Cardiac ventricle fibroblast (primary cell): Measurements from ENCODE around the gene NECTIN1.

GRCh38 chr11:119699001-119699843 lies 29.8 kb downstream of the NECTIN1 start:
- RAMPAGE, long total RNA, result no peak

- RAMPAGE, long total RNA, result no peak
These were observed at the start of gene NECTIN1 for GRCh38 chr11:119729075-119729684. NECTIN1 (minus strand) TSS chr11:119729200.

- RAMPAGE, long total RNA, result no peak
These were observed 10.8 kb upstream of the NECTIN1 start for GRCh38 chr11:119739843-119740125.

GRCh38 chr11:119752865-119753413 lies 23.9 kb upstream of the NECTIN1 start:
- RAMPAGE, long total RNA, result no peak

DNA sequence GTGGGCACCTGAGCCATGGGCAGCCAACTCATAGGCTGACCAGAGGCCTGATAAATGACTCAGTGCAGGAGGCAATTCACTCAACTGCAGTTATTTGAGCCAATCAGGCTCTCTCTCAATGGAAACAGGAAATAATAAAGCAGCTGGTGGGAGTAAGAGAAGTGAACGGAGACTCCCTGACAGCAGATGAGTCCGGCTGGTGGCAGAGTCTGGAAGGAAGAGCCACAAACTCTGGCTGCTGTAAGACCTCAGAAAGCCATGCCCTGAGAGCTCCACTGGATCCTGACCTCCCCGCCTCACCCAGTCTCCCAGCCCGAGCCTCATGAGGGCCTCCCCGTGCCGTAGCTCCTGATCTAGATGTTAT lies 69.8 kb downstream of the TRIM29 start:
- RAMPAGE, long total RNA, result no peak

- RAMPAGE, long total RNA, result no peak
These were observed 46.1 kb downstream of the TRIM29 start for GRCh38 chr11:120091737-120092287.

GRCh38 chr11:120120620-120121083 lies 17.3 kb downstream of the TRIM29 start:
- RAMPAGE, long total RNA, result no peak

DNA sequence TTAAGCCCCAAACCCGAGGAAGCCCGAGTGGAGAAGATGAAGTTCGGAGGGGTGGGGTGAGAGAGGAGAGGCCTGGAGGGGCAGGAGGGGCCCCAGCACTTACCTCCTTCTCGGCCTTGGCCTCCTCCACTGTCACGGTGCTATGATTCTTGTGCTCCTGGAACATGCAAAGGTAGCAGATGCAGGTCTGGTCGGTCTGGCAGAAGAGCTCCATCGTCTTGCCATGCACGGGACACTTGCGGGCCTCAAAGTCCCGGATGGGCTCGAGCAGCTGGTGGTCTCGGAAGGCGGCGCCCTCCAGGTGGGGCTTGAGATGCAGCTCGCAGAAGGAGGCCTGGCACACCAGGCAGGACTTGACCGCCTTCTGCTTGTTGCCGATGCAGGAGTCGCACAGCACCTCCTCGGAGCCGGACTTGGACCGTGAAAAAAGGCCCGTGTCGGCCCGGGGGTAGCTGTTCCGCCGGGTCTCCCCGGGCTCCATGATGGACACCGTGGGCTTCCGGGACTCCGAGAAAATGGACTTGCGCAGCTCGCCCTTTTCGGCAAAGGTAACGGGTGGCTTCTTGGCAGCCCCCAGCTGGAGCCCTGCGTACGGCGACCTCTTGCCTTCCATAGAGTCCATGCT lies 676 bp downstream of the TRIM29 start:
- RAMPAGE, long total RNA, result no peak

- RAMPAGE, long total RNA, result no peak
These were observed 25.5 kb upstream of the OAF start for GRCh38 chr11:120185052-120186029.

DNA sequence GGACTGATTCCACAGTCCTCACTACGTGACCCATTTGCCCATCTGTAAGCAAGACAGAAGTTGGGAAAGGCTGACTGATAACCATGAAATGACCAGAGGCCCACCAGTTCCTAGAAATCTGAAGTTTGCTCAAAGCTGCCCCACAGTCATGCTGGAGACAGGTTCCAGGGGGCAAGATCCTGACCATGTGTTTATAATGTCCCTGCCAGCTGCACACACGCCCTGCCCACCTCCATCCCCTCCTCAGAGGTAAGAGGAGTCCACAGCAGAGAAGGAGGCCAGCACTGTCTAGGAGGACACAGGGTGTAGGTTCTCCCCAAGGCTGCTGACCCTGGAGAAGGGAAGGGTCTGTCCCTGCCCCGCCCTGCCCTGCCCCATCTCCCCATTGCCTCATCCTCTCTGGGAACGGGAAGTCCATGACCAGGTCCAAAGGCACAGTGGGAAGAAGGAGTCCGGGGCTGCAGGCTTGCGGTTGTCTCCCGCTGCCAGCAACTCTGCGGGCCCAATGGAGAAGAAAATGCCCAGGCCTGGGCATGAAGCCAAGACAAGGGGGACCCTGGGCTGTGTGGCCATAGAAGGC lies 11.9 kb upstream of the OAF start:
- RAMPAGE, long total RNA, result no peak

DNA sequence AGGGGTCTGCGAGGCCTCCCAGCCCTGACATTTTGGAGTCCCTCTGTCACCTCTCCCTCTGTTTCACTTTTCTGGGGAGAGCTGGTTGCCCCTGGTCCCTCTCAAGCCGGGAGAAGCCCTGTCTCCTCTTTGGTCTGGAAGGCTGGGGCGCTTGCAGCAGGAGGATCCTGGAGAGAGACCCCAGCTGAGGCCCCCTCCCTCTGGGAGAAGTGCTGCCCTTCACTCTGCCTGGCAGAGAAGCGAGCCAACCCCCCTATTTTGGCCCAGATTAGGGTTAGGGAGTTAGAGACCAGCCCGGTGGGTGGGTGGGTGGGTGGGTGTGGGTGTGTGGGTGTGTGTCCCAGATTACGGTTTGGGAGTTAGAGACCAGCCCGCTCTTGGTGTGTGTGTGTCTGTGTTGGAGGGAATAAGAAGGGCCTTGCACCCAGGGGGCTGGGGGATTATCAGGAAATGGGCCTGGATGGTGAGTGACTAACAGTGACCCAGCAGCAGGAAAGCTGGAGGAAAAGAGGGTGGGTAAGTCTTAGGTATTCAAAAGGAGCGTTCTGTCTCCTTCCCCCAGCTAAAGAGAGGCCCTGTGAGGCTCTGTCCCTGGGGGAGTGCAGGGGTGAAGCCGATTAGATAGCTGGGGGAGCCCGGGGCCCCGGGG lies 1.2 kb downstream of the OAF start:
- RAMPAGE, long total RNA, result no peak

- RAMPAGE, long total RNA, result no peak
These were observed 2.5 kb downstream of the OAF start for GRCh38 chr11:120213210-120213793.

- RAMPAGE, long total RNA, result no peak
These were observed 7.4 kb downstream of the OAF start for GRCh38 chr11:120217855-120218984.

- RAMPAGE, long total RNA, result no peak
These were observed 15.6 kb downstream of the POU2F3 start for GRCh38 chr11:120255306-120256094.

DNA sequence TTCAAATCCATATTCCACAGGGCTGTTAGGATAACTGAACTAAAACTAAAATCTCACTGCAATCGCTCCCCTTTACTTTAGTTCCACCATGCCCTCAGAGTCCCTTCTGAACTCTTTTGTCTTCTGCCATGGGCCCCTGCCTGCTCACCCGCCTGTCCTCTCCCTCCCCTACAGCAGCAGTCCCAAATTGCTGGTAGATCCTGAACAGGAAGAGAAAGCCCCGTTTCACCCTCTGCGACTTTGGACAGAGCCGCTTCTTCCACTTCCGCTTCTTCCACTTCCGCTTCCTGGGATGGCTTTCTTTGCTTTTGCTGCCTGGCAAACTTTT lies 35.7 kb upstream of the TLCD5 start:
- RAMPAGE, long total RNA, result no peak

GRCh38 chr11:120306330-120306877 lies 18.7 kb upstream of the TLCD5 start:
- RAMPAGE, long total RNA, result no peak

- RAMPAGE, long total RNA, result no peak
These were observed 8.0 kb upstream of the TLCD5 start for GRCh38 chr11:120316742-120317825.

DNA sequence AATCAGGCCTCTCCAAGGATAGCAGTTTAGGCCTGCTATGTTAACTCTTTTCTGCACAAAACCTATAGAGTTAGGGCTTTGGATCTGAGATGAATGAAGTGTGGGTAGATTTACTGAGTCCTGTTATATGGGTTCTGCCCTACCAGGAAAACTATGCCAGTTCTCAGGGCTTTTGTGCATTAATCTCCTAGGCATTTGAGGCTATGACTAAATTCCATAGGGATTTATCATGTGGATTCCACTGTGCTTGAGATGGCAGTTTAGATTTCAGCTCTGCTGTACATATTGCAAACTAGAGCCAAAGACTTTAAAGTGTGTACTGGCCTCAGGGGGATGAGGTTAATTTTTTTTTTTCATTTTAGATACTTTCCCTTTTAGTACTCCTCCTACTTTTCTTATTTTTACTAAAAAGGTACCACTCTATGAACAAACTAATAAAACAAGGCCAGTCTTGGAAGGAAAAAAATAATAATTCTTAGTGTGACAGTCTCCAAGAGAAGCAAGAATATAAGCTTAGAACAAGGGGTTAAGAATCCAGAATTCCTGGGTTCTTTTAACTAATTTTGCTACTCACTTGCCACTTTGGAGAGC lies 4.5 kb upstream of the ARHGEF12 start:
- RAMPAGE, long total RNA, result no peak

GRCh38 chr11:120338473-120339375 lies 2.5 kb downstream of the ARHGEF12 start:
- RAMPAGE, long total RNA, result no peak

DNA sequence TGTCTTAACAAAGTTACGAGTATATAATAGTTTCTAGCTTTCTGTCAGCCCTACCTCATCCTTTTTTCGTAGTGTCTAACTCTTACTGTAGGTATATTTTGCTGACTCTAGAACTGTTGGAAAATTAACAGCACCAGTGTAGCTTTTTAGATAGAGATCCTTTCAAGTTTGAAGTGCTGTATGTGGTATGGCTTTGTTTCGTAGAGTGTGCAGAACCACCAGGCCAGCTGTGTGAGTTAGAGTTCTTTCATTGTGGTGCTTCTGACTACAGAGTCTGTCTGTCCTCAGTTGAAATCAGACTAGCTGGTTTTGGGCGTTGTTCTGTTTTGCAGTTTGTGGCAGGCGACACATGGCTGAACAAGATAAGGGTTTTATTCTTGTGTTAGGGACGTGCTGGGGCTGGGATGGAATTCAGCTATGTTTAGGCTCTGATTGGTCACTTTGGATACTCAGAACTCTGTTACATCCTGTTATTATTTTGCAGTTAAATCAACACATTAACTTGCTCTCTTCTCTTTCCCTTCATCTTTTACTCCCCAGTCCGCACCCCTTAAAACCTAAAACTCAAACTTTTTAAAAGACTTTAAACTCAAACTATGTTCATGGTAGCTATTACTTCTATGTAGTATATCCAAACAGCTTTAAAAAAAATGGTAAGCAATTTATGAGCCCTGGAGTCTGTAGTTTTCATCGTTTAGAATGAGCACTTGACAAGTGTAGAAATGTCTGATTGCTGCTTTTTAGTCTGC lies 3.3 kb downstream of the ARHGEF12 start:
- RAMPAGE, long total RNA, result no peak